ENCODE data around the gene CFI.

- PRO-cap = no peak
Observed at GRCh38 chr4:103076952-103077086, 258 bp upstream of the SLC9B2 start.

DNA sequence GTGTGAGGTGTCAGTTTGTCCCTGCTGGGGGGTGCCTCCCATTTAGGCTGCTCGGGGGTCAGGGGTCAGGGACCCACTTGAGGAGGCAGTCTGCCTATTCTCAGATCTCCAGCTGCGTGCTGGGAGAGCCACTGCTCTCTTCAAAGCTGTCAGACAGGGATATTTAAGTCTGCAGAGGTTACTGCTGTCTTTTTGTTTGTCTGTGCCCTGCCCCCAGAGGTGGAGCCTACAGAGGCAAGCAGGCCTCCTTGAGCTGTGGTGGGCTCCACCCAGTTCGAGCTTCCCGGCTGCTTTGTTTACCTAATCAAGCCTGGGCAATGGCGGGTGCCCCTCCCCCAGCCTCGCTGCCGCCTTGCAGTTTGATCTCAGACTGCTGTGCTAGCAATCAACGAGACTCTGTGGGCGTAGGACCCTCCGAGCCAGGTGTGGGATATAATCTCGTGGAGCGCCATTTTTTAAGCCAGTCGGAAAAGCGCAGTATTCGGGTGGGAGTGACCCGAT is 57.4 kb upstream of the CENPE start:
- PRO-cap = no peak

- PRO-cap = no peak
Observed at GRCh38 chr4:103424666-103425203, 226.6 kb upstream of the CENPE start.

GRCh38 chr4:103425355-103426053 is 227.4 kb upstream of the CENPE start:
- PRO-cap = no peak

DNA sequence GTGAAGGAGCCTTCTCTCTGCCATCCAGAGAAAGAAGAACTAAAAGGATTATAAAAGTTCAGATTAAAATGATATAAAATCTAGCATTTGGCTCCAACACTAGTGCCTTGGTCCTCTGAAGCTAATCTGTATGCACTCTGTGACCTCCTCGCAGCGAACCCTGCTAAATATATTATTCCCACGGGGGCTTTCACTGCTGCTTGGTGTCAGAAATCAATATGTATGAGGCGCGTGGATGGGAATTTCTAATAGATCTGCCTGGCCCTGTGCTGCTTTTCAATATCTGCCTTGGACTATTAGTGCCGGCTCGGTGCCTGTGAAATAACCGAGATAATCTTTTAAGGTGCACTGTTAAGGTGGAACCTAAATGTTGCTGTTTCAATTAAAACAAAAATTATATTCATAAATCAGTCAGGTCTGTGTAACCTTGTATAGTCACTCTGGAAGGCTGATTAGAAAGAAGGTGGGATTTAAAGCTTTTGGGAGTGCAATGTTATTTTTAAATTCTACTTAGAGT is 69.6 kb downstream of the CXXC4 start:
- PRO-cap = no peak

GRCh38 chr4:104491913-104492902 is 2.5 kb downstream of the CXXC4 start:
- PRO-cap = no peak

DNA sequence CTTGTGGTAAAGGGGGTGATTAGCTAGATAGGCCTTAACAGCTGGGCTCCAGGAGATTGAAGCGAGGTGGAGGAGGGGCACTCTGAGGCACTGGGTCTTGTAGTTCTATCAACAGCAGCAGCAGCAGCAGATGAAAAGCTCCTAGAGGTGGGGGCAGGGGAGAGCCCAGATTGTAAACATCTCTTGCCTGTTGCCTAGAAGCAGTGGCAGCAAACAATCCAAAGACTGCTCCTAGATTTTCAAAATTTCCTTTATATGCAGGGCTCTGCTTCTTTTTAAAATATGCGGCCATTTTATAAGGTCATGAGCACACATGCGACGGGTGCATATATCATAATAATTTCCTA is 97.0 kb upstream of the CXXC4 start:
- PRO-cap = no peak

GRCh38 chr4:105712242-105712842 is 3.8 kb downstream of the GSTCD start:
- PRO-cap = no peak

GRCh38 chr4:106978436-106978992 is 57.6 kb downstream of the DKK2 start:
- PRO-cap = no peak

GRCh38 chr4:107283606-107283985 is 247.5 kb upstream of the DKK2 start:
- PRO-cap = no peak

- PRO-cap = no peak
Observed at GRCh38 chr4:108014282-108014634, 24.6 kb downstream of the HADH start.

GRCh38 chr4:108029988-108030209 is 40.2 kb downstream of the HADH start:
- PRO-cap = no peak

GRCh38 chr4:108141350-108142050 is 27.2 kb downstream of the LEF1 start:
- PRO-cap = no peak

DNA sequence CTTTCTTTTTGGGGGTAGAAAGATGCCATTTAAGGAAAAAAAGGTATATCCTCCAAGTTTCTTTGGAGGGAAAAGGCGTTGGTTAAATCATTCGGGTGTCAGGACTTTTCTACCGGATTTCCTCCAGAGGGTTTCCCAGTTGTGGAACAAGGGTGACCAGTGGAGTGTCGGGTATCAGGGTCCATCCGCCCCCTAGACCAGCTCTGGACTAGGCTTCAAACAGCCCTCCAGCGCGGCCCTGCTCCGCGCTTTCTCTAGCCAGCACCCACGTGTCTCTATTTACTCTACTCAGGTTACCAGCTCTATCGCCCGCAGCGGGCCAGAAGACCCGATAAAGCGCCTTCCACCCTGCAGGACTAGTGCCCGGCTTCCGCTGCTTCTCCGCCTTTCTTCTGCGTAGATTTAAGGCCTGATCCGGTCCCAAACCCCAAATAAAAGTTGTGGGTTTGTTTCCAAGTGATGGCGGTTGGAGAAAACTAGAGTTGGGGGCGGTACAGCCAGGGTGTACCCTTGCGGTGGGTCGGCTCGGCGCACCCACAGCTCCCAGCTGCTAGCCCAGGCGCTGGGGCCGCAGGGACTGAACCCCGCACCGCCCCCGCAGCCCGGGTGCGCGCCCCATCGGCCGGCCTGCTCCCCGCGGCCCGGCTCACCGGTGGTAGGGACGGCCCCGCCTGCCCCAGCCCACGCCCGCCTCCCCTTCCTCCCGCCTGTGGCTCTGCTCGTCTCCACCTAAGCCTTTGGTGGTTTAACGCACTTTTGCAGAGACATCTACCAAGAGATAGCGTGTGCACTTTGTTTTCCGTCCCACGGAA is 2.2 kb downstream of the LEF1 start:
- PRO-cap = no peak

GRCh38 chr4:108620751-108621440 is 520 bp downstream of the RPL34 start:
- PRO-cap = no peak

GRCh38 chr4:108635622-108636438 is 14.6 kb upstream of the OSTC start:
- PRO-cap = no peak

DNA sequence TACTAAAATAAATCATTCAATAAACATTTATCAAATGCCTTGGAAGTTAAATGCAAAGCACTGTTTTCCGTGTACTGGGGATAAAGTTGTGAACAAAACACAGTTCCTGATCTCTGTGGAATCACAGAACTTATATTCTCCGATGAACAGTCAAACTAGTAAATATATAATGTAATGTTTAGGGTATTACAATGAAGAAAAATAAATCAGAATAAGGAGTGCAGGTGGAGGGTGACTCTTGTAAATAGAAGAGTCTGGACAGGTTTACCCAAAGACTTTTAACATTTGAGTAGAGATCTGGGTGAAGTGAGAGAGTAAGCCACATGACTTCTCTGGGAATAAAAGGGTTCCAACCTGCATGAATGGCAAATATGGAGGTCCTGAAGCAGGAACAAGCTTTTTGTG is 51.2 kb upstream of the MCUB start:
- PRO-cap = no peak

- PRO-cap = no peak
Observed at GRCh38 chr4:109576099-109576394, 16.0 kb downstream of the MCUB start.

- PRO-cap = no peak
Observed at GRCh38 chr4:109801759-109802521, at the start of gene CFI. TSS of gene CFI (minus strand) at chr4:109801999.

DNA sequence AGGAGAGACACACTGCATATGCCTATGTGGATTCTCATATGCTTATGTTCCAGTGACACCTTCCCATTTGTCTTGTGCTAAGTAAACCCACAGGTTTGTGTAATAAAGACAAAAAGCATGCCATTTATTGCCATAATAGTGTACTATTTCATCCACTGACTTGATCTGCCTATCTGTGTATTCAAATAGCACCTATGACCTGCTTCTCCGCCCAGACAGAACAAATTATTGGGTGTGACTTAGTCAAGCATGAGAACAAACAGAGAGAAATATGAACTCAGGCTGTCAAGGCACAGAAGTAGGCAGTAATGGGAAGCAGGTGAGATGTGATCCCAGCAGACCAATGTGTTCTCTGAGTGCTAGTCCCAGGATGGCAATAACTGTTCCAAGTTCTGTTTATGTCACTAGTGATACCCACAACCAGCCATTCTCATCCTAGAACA is 25.4 kb downstream of the ELOVL6 start:
- PRO-cap = no peak

Data from pulmonary artery (tissue), 1 donor.